ENCODE results near the gene ZNF438.

DNA sequence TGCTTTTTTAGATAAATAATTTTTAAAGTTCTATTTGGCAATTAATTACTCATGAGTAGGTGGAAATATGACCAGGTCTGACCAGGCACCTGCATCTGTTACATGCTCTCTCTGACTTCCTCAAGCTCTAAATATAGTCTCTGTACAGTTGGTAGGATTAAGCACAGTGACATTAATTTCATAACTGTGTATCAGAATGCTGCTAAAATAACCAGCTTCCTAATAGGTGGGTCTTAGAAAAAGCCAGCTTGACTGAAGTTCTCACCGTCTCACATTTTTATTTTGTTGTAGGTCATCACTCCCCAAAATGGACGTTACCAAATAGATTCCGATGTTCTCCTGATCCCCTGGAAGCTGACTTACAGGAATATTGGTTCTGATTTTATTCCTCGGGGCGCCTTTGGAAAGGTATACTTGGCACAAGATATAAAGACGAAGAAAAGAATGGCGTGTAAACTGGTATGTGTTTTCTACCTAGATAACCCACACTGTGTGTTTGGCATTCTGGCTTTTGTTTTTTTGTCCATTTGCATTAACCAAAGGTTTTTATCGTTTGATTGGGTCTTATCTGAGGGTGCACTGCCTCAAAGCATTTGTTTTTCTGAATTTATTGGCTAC is 13.6 kb downstream of the MAP3K8 start:
- PRO-cap, result no peak

DNA sequence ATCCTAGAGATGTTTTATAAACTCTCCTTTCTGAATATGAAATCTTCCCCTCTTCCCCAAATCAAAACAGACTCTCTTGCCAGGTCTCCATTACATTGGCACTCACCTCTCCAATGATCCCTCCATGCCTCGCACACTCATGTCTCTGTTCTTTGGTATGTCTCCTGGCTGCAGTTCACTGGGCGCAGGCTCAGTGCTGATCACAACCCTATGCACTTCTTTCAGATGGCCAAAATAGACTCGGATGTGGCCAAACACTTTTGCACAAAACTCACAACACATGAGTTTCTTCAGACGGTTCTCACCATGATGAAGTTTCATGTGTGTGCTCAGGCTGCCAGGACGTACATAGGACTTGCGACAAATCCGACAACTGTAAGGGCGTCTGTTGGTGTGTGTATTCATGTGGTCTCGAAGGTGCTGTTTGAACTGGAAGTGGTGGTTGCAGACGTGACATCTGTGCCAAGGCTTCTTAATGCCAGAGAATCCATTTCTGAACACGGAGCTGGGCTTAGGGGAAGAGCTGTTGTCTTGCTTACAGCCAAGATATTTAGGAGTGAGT is 183.2 kb downstream of the ZNF438 start:
- PRO-cap, result no peak

DNA sequence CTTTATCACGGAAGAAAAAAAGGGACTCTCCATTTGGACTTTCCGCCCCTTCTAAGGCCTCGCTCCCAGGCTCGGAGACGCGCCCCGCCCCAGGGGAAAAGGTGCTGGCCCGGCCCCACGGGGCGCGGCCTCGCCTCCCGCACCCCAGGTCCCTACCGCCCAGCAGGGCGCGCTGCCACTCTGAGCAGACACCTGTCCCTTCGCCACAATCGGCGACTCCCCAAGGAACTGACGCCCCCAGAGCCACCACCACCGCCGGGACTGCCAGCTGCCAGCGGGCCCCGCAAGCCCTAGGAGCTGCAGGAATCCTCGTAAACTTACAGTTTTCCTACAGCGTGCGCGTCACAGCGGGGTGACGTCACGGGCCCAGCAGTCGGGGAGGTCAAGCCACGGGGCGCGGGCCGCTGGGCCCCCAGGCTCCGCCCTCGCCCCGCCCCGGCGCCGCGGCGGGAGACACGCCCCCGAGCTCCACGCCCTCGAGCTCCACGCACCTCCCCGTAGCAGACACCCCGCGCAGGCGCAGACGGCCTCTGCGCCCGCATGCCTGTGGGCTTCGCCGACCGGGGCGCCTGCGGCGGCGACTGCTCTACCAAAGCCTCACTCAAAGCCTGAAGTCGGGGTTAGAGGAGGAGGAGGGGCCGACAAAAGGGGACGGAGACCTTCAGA is at the start of gene ZNF438:
ZNF438 (minus strand) TSS at position 354 of the 666 bp plus-strand sequence.
- PRO-cap, result bidirectional peak, plus-strand start at position 522 of the sequence, minus-strand start at position 313 of the sequence

DNA sequence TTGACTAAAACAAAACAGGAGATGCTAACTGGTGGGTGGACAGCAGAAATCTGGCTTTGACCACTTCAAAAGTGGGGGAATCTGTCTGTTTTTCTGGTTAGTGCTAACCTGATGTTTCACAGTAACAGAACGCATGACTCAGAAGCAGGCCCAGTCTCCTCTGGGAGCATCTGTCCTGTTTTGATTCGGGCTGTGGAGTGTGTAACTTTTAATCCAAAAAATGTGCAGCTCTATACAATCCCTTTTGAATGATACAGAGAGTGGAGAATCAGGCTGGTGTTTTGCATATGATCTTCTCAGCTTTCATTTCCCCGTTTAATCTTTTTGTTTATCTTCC is 32.7 kb upstream of the ZNF438 start:
- PRO-cap, result no peak

DNA sequence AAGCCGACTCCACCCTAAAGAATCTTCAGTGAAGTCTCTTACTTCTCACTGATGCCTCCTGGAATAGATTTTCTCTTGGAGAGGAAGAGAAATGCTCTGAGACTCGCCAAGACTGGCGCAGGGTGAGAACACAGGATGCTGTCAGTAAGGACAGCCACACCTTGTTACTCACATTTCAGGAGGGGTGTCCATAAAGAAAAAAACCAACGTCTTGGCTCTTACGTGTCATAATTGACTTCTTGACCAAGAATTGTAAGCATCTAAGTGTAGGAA is 43.7 kb upstream of the ZNF438 start:
- PRO-cap, result no peak

- PRO-cap, result no peak
Observed at GRCh38 chr10:31321129-31322244, 2.5 kb downstream of the ZEB1 start.

DNA sequence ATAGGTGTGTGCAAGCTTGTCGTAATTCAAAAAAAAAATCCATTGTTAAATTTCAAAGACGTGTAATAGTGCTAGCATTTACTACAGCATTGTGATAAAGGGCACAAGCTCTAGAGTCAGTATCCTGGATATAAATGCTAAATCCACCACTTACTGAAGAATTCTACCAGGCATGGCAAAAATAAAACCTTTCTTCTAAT is 108.0 kb downstream of the ZEB1 start:
- PRO-cap, result no peak

DNA sequence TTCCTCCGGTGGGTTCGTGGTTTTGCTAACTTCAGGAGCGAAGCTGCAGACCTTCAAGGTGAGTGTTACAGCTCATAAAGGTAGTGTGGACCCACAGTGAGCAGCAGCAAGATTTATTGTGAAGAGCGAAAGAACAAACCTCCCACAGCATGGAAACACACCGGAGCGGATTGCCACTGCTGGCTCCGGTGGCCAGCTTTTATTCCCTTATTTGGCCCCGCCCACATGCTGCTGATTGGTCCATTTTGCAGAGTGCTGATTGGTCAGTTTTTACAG is 268.1 kb downstream of the ZEB1 start:
- PRO-cap, result no peak

- PRO-cap, result no peak
Observed at GRCh38 chr10:31757434-31758155, 171.0 kb downstream of the ARHGAP12 start.

DNA sequence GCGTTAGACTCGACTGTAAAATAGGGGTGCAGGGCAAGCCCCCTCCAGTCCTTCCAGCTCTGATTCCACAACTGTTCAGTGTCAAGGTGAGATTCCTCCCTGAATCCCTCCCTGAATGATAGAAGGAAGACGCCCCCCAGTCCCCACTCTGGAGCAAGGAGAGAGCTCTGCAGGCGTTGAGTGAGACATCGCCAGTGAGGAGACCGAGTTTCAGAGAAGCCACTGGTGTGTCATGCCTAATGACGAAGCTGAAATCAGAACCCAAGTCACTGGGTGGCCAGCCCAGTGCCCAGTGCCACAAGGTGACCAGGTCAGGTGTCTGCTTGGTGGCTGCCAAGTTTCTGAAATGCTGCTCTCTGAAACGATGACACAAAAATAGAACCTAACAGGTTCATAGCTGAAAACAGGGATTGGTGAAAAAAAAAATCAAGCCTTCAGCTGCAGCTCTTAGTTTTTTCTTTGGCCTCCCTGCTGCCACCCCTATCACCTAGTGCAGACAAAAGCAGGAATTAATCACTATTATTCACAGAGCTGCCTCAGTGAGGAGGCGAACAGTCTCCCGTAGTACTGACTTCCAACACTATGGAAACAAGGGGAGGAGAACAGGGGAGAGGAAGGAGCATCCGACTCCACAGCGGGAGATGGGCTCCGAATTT is 153.6 kb downstream of the ARHGAP12 start:
- PRO-cap, result no peak

DNA sequence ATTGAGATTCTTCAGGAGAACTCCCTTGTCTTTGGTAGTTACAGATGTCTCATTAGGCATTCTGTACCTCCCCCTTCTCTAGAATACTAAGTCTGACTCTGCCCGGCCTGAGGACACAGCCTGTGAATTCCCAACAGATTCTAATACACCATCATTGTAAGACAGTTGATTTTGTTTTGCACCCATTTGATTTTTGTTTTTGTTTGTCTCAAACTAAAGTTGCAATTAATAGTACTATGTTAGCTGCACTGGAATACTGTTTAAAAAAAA is 124.7 kb downstream of the ARHGAP12 start:
- PRO-cap, result no peak

GRCh38 chr10:31872585-31872870 is 56.1 kb downstream of the ARHGAP12 start:
- PRO-cap, result no peak

- PRO-cap, result no peak
Observed at GRCh38 chr10:31926976-31927619, 1.5 kb downstream of the ARHGAP12 start.

- PRO-cap, result unidirectional peak, minus-strand start at chr10:31977478
Observed at GRCh38 chr10:31977314-31977836, 48.7 kb upstream of the ARHGAP12 start.

DNA sequence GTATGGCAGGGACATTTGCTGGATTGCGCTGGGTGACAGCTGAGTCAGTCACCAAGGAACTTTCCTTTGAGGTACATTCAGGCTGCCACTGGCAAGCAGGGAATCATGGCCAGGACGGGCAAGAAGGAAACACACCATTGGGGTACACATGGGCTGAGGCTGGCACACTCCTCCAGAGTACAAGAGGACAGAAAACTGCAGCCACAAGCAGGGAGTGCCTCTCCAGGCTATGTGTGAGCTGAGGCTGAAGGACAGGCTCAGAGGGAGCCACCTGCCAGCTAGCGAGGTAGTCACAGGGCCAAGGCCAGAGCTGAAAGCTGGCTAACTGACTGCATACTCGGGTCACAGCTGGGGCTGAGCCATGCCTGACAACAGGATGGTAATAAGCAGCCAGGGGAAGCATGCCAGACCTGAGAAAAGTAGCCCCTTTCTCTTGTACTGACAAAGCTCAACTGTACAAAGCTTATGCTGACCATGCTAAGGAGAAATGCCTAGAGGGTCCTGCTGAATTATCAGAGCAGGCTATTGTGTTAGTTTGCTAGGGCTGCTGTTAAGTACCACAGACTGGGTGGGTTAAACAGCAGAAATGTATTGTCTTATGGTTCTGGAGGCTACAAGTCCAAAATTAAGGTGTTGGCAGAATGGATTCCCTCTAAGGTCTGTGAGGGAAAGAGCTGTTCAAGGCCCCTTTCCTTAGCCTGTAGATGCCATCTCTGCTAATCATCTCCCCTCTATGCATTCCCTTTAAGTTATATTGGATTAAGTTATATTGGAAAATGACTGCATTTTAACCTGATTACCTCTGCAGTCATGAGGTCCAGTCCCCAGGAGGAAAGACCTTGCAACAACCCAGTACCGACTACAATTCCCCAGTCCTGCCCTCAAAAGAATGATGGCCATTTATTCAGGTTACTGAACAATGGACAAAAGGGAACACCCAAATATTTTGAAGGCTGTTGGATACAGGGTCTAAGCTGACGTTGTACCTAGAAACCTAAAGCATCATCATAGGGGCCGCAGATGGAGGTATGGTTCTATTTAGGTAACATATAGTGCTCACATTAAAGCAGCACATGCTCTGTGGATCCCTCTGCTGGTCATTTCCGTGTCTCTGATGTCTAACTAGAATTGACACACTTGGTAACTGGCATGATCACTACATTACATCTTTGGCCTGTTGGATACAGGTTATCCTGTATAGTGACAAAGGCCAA is 51.7 kb downstream of the KIF5B start:
- PRO-cap, result no peak

- PRO-cap, result no peak
Observed at GRCh38 chr10:32021985-32022431, 34.2 kb downstream of the KIF5B start.

GRCh38 chr10:32033539-32034101 is 22.6 kb downstream of the KIF5B start:
- PRO-cap, result no peak

- PRO-cap, result no peak
Observed at GRCh38 chr10:32035879-32036192, 20.4 kb downstream of the KIF5B start.

DNA sequence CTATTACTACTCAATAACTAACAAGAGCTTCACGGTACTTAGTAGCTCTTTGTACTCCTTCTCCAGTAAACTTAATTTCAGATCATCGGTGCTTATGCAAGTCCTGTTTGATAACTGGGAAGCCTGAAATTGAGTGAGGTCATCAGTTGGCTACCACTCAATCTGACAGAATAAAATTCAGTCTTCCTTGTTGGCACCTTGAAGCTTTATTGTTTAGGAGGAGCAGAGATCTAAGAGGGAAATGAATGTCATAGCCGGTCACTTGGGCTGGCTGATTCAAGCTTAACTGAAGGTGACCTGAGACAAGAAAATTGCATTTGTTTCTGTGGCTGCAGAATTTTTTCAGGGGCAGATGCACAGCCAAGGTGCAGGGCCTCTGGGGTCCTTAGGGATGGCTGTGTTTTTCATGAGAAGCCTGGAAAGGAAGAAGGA is 84.8 kb upstream of the KIF5B start:
- PRO-cap, result no peak

DNA sequence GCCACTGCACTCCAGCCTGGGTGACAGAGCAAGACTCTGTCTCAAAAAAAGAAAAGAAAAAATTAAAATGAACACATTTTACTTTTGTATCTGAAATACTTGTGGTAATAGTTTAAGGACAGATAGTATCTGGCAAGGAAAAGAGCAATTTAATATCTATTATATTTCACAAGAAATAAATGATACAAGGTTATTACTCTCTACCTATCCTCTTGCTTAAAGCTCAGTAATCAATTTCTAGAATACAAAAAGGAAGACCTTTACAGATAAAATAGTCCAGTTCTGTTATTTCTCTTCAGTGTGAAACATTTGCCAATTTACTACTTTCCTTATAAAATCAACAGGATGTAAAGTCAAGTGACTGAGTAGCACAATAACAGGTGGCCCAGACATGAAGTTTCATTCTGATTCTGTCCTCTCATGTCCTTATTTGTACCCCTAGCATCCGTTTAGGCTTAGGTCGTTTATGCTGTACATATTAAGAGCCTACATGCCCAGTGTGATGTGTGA is 29.3 kb downstream of the EPC1 start:
- PRO-cap, result no peak